Thoracic aorta (tissue), 1 donor: ENCODE measurements around a stretch of chr13.

GRCh38 chr13:18905074-18905503 lies 276.5 kb downstream of the TUBA3C start:
- RAMPAGE, long total RNA = no peak

DNA sequence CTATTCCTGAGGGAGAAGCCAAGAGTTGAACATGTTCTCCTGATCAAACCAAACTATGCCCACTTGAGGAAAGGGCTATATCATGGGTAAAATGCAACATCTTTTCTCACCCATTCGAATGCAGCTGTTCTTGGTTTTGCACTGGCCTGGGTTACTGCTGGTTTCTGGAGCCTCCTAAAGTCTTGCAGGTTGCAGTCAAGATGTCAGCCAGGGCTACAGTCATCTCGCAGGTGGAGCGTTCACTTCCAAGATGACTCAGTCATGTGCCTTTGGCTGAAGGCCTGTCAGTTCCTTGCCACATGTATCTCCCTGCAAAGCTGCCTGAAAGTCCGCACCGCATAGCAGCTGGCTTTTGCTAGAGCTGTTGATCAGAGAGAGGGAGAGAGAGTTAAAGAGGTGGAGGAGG lies 57.8 kb upstream of the TUBA3C start:
- RAMPAGE, long total RNA = no peak

- RAMPAGE, long total RNA = no peak
These were observed 2.2 kb downstream of the MPHOSPH8 start for GRCh38 chr13:19635708-19636088.

GRCh38 chr13:19641869-19642309 lies 8.4 kb downstream of the MPHOSPH8 start:
- RAMPAGE, long total RNA = no peak

DNA sequence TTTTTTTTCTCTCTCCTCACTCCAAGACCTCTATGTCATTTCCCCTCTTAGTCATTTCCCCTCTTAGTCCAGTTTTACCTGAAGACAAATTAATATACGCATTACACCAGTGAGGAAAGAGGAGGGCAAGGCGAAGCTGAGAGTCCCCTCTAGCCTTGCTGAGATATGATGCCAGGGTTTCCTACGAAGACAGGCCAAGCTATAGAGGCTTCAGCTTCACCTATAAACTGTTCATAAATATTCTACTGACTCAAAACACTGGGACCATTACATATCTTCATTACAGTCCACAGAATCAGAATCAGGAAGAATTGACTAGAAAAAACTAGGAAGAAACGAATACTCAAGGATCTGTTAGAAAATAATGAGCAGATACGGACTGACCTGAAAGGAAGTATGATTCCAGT lies 43.9 kb downstream of the MPHOSPH8 start:
- RAMPAGE, long total RNA = no peak

GRCh38 chr13:19685753-19686672 lies 52.6 kb downstream of the MPHOSPH8 start:
- RAMPAGE, long total RNA = no peak

- RAMPAGE, long total RNA = no peak
These were observed 1.5 kb downstream of the ZMYM5 start for GRCh38 chr13:19862019-19862310.

- RAMPAGE, long total RNA = no peak
These were observed 96.9 kb downstream of the ZMYM2 start for GRCh38 chr13:20055460-20055892.

DNA sequence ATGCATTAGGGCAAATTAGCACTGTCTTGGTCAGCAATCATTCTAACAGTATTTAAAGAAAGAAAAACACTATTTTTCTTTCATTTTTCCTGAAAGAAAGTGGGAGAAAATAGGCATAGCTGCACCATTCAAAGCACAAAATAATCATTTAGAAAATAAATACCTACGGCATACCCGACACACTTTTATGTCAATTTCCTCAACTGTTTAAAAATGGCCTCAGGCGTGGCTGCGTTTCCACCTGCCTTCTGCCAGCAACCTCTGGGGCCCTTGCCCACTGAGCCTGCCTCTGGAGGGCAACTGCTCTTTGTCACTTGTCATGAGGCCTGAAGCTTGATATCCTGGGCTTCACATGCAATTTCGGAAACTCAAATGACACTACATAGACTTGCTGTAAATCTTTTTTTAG lies 19.8 kb downstream of the GJA3 start:
- RAMPAGE, long total RNA = no peak

- RAMPAGE, long total RNA = no peak
These were observed 724 bp upstream of the GJA3 start for GRCh38 chr13:20161348-20162203.

DNA sequence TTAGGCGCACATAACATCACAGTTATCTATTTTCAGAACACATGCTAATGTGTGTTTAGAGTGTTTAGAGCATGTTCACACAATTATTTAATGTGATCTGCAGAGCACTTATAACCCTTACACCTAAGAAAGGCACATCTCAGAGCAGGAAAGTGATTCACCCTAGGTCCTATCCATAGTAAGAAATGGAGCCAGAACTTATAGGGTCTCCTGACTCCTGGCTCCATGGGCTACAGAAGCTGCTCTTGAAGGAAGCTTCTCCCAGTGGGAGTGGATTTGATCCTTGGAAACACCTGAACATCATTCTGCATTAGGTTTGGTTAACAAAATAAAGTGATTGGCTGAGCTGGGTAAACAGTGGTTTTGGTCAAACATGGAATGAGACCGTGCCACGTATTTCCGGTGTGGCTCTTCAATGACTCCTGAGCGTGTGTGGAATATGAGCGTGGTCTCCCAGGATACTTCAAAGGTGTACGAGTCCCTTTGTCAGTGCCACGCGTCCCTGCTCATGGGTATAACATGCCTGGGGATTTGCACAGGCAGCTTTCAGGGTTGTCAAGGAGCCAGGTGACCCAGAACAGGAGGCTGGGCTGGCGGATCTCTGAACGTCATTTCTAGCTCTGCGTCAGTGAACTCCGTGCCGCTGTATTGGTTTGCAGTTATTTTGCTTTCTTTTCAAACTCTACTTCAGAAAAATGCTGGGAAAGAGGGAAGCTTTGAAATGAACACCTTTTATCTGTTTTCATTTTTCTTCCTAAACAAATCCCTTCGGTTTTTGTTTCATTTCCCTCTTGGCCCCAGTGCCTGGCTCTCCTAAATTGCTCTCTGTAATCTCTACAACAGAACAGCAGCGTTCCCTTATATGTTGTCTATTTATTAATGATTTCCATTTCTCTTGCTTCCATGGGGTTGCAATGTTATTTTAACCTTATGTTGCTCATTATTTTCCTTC lies 26.2 kb upstream of the GJB6 start:
- RAMPAGE, long total RNA = no peak

DNA sequence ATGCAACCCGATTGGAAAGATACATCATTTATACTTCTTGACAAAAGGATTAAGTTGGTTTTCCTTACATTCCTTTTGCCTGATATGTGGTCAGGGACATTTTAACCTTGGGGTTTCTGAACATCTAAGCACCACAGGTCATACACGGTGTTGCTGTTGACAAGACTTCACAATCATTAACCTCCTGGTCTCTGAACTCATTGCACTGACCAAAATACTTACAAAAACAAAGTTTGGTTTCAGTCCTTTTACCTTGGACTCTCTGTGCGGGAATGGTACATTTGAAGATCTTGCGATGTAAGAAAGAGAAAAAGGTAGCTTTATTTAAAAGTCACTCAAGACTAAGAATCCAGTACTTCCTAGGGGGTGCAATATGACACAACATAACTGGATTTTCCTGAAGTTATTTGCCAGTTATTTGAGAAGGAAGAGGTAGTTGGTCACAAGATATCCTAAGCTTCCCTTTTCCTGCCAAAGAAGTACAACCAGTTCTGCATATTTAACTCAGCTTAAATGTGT lies 19.8 kb downstream of the CRYL1 start:
- RAMPAGE, long total RNA = no peak

GRCh38 chr13:20520280-20520852 lies 5.3 kb downstream of the CRYL1 start:
- RAMPAGE, long total RNA = no peak

GRCh38 chr13:20559964-20560292 lies 7.0 kb upstream of the IFT88 start:
- RAMPAGE, long total RNA = no peak

- RAMPAGE, long total RNA = no peak
These were observed 6.2 kb downstream of the IFT88 start for GRCh38 chr13:20573207-20573550.

GRCh38 chr13:20704016-20704780 lies 699 bp downstream of the IL17D start:
- RAMPAGE, long total RNA = no peak

GRCh38 chr13:20728854-20729291 lies 25.4 kb downstream of the IL17D start:
- RAMPAGE, long total RNA = no peak

DNA sequence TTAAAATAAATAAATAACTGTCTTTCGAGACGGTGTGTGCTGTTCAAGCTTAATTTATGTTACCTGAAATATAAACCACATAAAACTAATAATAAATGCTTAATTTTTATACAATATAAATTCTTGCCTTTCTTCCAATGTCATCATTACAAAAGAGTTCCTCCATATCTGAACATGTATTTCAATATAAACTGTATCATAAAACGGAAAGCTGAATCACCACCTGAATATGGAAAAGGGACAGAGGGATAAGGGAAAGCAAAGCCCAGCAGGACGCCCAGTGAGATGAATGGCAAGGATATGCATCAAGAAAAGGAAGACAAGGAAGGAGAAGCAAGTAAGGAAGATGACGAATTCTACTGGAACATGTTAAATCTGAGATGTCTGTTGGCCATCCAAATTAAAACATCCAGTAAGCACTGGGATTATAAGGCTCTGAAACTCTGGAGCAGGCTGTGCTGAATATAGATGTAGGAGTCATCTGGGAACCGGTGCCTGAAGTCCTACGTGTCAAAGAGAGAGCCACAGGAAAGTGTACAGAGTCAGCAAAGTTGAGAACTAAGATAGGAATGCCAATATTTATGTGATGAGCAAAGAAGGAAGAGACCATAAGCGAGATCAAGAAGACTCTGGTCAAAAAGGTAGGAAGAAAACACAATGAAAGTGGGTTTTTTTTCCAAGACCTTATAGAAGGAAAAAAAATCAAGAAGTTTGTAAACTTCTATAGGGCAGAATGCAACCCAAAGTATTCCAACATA lies 50.9 kb upstream of the EEF1AKMT1 start:
- RAMPAGE, long total RNA = no peak

- RAMPAGE, long total RNA = no peak
These were observed 476 bp downstream of the XPO4 start for GRCh38 chr13:20901954-20902586.

DNA sequence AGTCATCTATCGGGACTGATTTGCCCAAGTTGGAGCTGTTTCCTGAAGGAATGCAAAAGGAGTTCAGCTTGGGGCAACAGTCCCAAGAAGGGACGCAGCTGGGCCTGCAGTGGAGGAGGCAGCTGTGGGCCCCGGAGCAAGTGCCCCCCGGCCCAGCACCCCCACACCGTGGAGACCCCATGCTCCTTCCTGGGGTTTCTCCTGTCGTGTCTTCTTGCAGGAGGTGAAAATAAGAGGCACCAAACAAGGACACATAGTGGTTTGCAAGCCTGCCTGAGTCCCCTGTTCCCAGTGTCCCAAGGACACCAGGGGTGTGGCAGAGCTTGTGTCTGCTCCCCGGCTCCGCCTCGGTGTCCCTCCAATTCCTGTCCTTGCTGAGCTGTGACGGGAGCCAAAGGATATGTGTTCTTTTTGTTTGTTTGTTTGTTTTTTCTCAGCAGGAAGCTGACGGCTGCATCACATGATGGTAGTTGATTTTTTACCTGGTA lies 50.6 kb upstream of the XPO4 start:
- RAMPAGE, long total RNA = no peak